SEM (cell line): ENCODE results near the gene MGAT4B.

DNA sequence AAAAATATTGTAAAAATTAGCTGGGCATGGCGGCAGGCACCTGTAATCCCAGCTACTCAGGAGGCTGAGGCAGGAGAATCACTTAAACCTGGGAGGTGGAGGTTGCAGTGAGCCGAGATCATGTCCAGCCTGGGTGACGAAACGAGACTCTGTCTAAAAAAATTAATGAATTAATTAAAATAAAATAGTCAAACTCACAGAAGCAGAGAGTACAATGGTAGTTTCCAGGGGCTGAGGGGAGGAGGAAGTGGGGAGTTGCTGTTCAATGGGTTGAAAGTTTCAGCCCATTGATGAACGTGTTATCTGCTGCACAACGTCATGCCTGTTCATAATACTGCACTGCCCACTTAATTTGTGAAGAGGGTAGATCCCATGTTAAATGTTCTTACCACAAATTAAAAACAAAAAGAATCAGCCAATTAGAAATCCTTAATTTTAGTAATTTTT, 16.5 kb upstream of the RUFY1 start:
- PRO-cap, result no peak

DNA sequence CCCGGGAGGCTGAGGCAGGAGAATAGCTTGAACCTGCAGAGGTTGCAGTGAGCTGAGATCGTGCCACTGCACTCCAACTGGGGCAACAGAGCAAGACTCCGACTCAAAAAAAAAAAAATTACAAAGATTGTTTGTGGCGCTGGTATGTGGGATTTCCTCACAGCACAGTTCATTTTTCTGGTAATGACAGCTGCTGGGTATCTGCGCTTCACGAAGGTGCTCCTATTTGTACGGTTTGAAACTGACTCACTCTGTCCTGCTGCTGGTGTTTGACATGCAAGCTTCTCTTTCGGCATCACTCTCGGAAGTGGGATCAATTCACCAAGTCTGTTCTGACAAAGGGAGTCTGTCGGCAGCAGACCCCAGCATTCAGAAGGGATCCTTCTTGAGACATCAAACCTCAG, 26.3 kb downstream of the MAML1 start:
- PRO-cap, result no peak

DNA sequence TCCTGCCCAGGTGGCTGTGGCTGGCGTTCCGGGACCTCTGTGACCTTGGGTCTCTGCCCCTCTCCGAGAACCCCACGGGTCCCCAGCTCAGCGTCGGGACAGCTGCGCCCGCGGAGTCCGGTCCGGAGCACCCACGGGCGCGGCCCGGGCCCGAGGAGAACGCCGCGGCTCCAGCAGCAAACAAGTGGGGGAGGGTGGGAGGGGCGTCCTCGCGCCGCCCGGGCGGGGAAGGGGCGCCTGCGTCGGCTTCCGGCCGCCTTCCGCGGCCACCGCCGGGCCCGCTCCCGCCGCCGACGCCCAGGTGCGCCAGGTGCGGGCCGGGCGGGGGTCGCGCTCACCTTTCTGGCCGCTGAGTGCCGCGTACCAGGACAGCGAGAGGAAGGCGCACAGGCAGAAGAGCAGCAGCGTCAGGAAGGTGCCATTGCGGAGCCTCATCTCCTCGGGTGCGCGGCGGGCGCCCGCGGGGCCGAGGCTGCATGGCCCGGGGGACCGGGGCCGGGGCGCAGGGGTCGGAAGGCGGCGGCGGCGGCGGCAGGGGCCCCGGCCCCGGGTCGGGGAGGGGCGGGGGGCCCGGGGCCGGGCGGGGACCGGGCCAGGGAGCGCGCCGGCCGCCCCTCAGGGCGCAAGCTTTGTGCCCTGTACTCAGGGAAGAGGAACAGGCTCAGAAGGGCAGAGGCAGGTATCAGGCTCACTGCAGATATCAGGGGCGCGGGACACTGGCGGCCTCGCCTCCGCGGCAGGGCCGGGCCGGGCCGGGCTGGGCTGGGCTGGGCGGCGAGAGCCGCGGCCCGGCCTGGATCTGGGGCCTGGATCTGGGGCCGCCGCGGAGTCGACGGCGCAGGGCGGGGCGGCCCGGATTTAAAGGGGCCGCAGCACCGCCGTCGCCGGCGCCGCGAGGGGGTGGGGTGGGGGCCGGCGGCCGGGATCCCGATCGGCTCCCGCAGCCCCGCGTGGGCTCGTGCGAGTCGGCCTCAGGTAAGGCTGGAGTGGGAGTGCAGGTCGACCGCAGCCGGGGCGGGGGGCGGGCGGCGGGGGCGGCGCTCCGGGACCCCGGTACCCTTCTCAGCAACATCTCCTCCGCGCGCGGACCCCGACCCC, at the start of gene MGAT4B:
Gene MGAT4B, minus strand, starts transcription at position 718 of the 1,098 bp plus-strand sequence.
- PRO-cap, result bidirectional peak, plus-strand start at position 393 of the sequence, minus-strand start at position 186 of the sequence; bidirectional peak, plus-strand start at position 887 of the sequence, minus-strand start at position 718 of the sequence

GRCh38 chr5:179833331-179834460, 13.0 kb downstream of the SQSTM1 start:
- PRO-cap, result no peak

DNA sequence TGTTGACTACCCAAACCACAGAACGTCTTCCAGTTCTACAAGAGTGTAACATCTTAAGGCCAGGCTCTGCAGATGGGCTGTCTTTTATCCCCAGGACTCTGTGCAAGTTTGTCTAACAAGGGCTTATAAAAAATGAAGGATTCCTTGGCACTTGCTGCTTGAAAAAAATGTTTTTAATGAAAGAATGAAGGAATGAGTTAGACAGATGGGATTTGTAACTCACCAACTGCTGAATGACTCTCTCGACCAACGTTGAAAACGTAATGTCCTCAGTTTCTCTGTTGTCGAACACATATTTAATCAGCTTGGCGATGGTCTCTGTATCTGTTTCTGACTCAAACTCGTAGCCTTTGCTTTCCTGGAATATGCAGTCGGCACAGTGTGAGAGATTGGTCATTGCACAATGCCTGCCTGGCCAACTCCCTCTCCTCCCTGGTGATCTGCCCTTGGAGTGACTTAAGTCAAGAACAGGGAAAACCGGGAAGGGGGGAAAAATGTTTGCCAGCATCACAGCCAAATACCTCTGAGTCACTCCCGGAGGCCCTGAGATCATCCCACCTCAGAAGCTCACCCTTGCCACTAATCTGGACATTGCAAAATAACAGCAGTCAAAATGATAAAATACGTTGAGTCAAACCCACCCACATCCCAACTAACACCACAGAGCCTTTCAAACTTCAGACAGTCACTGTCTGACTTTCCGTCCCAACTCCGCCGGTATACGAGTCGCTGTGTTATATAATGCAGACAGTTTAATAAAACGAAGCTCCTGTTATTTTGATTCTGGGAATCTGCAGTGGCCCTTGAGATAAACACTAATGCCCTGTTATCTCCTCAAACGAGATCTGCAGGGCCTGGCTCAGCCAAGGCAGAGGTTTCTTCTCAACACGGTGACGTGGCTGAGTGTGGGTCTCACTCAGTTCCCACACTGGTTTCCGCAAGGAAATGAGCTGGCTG, 22.4 kb downstream of the GFPT2 start:
- PRO-cap, result no peak

- PRO-cap, result no peak
These were observed 27.0 kb upstream of the CNOT6 start for GRCh38 chr5:180466940-180467795.

GRCh38 chr5:180467796-180468338, 26.3 kb upstream of the CNOT6 start:
- PRO-cap, result no peak

GRCh38 chr5:180784916-180785485, 17.6 kb downstream of the MGAT1 start:
- PRO-cap, result no peak

DNA sequence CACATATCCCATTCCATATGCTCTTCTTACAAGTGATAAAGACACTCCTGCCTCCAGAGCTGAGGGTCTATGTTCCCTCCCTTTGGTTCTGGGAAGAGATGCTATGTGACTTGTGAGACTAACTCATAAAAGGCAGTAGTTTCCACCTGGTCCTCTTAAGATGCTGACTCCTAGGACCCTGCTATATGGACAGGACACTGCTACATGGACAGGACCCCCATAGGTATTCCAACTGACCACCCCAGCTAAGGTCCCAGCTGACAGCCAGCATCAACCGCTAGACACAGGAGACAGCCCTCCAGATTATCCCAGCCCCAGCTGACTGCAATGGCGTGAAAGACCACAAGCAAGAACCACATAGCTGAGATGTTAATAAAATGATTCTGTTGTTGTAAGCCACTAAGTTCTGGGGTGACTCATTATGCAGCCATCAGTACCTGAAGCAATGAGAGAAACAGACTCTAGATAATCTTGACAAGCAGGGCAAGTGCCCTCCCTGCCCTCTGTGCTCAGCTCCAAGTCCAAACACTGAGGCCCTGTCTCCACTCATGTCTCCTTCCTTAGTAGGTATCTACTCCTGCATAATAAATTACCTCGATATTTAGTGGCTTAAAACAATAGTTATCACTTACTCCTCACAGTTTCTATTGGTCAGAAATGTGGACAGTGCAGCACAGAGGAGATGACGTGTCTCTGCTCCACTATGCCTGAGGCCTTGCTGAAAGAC, 2.7 kb downstream of the MGAT1 start:
- PRO-cap, result no peak

DNA sequence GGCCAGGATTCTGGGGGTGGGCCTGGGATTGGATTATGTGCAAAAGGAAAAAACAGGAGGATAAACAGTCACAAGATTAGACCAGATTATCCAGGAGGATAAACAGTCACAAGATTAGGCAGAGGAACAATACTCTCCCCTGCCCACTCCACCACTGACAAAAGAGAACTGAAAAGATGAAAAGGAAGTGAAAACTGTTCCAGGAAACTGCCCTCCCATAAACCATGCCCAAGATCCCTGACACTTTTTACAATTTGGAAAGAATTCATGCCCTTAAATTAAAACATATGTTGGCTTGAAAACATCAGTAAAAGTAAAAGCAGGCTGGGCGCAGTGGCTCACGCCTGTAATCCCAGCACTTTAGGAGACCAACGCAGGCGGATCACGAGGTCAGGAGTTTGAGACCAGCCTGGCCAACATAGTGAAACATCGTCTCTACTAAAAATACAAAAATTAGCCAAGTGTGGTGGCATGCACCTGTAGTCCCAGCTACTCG, 2.6 kb upstream of the MGAT1 start:
- PRO-cap, result unidirectional peak, minus-strand start at position 131 of the sequence

GRCh38 chr5:180807159-180807478, 4.5 kb upstream of the MGAT1 start:
- PRO-cap, result no peak

DNA sequence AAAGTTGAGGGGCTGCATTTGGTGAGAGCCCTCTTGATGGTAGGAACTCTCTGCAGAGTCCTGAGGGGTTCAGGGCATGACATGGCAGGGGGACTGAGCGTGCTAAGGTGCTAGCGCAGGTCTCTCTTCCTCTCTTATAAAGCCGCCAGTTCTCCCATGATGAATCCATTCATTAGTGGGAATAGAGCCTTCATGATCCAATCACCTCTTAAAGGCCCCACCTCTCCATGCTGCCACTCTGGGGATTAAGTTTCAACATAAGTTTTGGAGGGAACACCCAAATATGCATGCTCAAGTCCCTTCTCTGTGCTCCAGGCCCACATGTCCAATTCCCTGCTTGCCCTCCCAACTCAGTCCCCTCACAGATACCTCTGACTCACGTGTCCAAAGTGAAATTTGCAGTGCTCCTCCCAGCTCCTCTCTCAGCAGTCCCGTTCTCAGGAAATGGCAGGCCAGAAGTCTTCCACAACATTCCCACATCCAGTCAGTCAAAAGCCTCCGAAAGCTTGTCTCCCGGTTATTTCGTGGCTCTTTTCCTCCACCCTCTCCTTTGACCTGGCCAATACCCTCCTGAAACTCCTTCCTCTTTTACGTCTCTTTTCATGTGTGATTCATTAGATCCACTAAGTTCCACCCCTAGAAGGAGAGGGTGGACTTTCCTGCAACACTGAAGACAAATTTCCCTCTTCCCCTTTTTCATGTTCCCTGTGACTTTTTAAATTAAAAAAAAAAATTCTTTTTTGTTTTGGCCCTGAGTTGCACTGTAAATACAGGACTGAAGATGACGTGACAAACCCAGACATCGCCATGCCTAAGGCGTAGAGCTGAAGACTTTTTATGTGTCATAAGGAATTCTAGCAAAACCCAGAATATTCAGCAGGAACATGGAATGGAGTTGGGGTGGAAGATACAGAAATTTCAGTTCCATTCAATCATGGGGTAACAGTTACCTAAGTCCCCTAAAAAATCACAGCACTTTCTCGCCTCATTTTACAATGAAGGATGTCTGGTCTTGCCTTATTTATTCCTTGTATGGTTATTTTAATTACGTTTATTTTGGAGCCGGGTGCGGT, 12.8 kb upstream of the MGAT1 start:
- PRO-cap, result no peak

DNA sequence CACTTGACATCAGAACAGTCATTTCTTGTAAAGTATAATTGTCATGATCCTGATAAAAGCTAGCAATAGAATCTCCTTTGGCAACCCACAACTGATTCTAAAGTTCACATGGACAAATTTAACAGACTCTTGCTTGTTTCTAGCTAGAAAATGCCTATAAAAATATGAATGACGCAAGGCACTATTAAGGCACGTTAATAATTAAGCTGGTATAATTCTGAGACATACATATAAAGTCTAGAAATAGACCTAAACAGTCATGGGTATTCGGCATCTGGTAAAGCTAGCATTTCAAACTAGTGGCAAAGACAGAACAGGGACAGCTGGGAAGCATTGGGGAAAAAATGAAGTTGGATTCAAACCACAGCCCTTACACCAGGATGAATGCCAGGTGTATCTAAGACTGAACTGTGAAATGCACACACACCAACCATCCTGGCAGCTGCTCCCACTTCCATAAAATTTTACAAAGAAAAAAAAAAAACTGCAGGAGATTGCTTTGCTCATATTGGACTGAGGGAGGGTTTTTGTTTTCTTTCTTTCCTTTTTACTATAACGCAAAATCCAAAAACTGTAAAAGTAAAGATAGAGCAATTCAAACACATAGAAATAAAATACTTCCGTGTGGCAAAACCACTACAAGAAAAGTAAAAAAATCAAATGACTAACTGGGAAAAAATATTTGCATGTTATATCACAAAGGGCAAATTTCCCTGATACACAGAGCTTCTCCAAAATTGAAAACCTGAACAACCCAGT, 5.3 kb upstream of the ZFP62 start:
- PRO-cap, result no peak

- PRO-cap, result no peak
These were observed 40.3 kb upstream of the BTNL3 start for GRCh38 chr5:180948251-180948750.

DNA sequence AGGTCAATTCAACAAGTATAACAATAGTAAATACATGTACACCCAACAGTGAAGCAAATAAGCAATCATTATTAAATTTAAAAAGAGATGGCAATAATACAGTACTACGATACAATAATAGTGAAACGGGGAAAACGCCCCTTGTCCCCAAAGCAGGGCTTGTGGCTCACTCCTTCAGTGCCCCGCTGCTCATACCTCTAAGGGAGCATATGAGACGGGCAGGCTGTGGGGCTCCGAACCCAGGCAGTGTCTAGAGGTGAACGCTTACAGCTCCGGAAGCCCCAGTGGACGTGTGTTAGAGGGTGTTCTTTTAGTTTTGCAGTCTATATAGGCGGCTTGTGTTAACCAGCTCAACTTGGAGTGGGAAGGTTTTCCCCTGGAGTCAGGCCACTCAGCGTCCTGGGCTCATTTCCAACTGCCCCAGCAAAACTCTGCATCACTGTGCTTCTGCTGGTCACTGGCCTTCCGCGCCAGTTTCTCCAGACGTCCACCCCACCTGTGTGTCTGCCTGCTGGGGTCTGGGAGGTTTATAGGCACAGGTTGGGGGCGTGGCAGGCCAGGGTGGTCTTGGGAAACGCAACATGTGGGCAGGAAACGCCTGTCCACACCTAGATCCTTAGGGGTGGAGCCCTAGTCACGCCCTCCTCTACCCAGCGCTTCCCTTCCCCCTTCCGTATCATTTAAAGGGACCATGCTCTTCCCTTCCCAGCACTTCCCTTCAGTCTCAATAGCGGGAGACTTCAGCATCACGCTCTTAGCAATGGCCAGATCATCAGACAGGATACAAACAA, 12.2 kb upstream of the BTNL9 start:
- PRO-cap, result no peak

GRCh38 chr5:181041010-181041380, 929 bp downstream of the BTNL9 start:
- PRO-cap, result no peak

DNA sequence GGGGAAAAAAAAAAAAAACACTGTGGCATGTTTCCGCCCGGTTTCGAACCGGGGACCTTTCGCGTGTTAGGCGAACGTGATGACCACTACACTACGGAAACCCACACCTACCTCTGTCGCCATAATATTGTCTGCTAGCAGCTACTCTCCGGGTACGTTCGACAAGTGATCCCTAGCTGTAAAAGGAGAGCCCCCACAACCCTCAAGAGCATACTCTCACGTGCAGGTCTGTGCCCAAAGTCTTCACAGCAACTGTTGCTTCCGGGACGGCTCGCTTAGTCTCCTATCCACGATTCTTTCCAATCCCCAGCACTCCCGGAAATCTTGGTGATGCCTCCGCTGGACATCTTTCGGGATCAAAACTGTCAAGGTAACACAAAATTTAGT, 16.6 kb downstream of the TRIM7 start:
- PRO-cap, result bidirectional peak, plus-strand start at position 86 of the sequence, minus-strand start at position 109 of the sequence

DNA sequence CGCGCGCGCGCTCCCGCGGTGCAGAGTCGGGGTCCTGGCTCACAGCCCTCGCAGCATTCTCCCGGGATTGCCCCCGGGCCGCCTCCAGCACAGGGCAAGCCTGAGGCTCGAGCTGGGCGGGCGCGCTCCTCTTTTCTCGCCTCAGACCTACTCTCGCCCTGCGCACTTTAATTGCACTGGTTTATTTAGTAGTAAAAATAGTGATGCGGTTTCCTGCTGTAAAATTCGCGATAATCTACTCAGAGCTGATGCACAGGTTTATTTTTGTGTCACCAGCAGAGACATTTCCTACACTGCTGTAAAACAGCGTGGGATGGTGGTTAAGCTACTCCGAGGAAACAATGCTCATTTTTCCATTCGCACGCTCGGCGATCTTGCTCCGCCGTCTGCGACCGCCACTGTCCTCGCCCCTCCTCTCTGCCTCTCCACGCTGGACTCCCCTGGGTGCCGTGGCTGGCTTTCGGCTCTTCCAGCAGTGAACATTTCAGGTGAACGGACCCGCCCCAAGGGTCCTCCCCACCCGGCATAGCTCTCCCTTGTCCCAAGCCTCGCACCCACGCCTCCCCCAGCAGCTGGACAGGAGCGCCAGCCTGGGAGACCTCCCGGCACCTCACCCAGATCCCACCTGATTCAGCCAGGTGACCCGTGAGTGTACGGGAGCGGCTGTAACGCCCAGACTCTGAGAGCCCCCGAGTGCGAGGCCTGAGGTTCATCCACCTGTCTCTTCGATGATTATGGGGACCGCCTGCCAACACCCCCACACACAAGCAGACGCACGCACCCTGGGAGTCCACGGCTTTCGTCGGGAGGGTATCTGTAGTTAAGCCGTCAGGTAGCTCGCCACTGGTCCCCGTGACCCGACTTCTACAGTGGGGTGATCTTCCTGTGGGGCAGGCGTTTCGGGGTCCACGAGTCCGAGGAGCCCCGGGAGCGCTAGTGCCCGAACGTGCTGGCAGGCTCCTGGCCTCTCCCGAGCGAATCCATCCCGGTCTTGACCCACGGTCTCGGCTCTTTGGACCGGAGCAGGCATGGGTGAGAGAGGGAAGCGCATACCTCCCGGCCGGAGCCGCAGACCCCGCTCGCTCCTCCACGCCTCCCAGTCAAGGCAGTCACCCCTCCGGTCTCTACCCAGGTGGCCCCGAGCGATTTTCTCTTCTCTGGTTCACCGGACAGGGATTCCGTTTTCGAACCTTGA, 15.1 kb downstream of the TRIM7 start:
- PRO-cap, result bidirectional peak, plus-strand start at position 301 of the sequence, minus-strand start at position 155 of the sequence

- PRO-cap, result bidirectional peak, plus-strand start at chr5:181207755, minus-strand start at chr5:181207545
These were observed 2.5 kb upstream of the TRIM7 start for GRCh38 chr5:181207262-181208051.

- PRO-cap, result no peak
These were observed 454 bp downstream of the TRIM52 start for GRCh38 chr5:181260356-181261022.